Neuron (in vitro differentiated cells): ENCODE results near the gene METTL8.

- PRO-cap: no peak
These were observed 21.1 kb upstream of the TLK1 start for GRCh38 chr2:171181794-171182098.

DNA sequence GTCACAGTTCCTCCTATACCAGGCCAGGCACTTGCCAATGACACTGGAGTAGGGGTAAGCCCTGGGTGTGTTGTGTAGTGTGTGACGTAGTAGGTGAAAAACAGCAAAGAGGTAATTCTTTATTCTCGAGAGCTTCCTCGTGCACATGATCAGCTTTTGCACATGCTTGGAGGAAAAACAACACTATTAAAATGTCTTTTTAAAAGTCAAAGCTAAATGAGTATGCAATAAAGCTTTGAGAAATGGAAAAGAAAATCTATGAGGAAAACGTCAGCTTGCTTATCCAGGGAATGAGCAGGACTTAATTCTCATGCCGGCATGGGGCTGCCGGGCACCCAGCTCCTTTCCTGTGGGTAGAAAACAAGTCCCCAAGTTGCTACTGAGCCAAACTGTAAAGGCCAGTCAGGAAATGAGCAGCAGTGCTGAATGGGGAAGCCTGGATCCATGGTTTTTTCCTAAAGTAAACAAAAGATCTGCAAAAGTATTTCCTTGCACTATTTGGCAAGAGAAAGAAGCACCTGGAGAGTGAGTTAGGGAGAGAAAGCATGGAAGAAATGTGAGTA lies 117.8 kb downstream of the METTL8 start:
- PRO-cap: no peak

DNA sequence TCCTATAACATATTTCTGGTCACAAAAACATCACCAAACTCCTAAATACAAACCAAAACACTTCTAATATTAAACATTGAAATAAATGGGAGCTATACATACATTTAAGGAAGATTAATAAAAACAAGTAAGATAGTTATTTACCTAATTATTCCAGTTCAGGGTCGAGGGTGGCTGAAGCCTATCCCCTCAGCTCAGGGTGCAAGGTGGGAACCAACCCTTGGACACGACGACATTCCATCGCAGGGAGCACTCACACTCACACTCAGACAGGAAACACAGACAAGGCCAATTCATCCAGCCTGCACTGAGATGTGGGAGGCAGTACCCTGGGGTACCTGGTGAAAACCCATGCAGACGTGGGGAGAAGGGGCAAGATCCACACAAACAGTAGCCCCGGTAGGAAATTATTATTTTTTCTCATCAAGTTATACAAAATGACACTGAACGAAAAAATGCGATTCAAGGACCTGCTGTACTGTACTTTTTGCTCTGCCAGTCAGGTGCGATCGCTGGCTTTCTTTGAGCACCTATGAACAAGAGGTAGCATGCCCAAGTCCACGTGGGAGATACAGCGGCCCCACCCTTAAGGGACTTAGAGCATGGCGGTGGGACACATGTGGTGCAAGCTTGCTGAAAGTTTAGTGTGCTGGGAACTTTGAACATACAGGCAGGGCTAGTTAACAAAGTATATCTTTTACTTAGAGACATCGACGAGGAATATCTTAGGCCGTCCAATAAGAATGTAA lies 734 bp downstream of the METTL8 start:
- PRO-cap: no peak

GRCh38 chr2:171433631-171434400 lies at the start of gene METTL8:
METTL8 (minus strand) TSS chr2:171433990.
- PRO-cap: bidirectional peak, plus-strand start at chr2:171434264, minus-strand start at chr2:171434020

DNA sequence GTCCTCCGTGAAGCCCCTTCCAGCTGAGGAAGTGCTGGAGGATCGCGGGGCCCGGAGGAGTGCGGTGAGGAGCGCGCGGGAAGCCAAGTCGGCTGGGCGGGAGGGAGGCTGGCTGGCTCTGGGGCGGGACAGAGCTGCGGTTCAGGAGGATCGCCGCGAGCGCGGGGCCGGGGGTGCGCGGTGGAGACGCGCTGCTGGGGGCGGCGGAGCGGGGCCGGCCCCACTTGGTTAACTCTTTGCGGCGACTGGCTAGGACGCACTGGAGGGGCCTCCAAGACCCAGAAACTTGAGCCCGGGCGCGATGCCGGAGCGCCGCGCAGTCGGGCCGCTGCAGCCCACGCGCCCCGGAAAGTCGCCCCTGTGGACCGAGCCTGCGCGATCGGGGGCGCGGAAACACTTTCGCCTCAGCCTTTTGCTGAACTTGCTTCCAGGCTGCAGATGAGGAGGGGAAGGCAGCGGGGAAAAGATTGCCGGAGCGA lies 564 bp downstream of the CYBRD1 start:
- PRO-cap: no peak

- PRO-cap: no peak
These were observed 25.1 kb downstream of the CYBRD1 start for GRCh38 chr2:171547256-171547794.

- PRO-cap: unidirectional peak, plus-strand start at chr2:171763512
These were observed 75.7 kb downstream of the DYNC1I2 start for GRCh38 chr2:171762691-171763738.

- PRO-cap: no peak
These were observed 35.5 kb downstream of the SLC25A12 start for GRCh38 chr2:171858541-171858867.

- PRO-cap: no peak
These were observed 29.6 kb downstream of the SLC25A12 start for GRCh38 chr2:171864397-171864853.

GRCh38 chr2:172106058-172107009 lies 3.6 kb upstream of the DLX2 start:
- PRO-cap: no peak

- PRO-cap: no peak
These were observed 69.7 kb upstream of the DLX2 start for GRCh38 chr2:172172352-172172921.

GRCh38 chr2:172196546-172197386 lies 94.1 kb upstream of the DLX2 start:
- PRO-cap: no peak

- PRO-cap: no peak
These were observed 131.3 kb upstream of the DLX2 start for GRCh38 chr2:172233821-172234527.

DNA sequence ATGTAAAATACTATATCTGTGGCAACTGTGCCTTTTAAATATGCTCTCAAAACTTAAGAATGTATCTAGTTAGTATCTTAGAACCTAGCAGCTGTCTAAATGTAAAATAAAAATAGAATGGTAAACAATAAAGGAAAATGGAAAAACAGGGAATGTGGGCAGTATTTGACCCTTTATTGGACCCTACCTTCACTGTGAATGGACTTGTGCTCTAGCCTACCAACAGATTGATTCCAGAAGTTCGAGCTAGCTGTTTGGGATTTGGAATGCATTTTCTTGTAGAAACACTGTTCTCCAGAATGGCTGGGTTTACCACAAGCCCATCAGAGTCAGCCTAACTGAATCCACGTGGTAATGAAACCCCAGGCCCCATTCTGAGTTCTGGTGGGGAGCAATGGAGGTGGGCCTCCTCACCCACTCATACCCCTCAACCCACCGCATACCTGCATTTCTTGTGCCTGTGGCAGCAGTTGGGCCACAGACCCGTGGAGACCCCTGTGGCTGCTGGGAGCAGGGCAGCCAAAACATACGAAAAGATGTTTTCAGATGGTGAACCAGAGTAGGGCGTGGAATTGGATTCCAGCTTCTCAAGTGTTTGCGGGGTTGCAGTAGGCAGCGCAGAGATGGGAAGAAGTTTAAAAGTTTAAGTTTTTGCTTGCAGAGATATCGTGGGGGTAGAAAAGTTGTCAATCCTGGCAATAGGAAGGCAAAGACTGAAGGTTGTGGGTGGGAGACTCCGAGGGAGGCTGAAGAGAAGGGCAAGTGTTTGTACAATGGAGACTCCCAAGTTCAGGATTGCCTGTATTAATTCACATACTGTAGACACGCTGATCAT lies 50.9 kb downstream of the ITGA6 start:
- PRO-cap: no peak

GRCh38 chr2:173000057-173000241 lies 75.7 kb upstream of the MAP3K20 start:
- PRO-cap: no peak

- PRO-cap: no peak
These were observed 73.7 kb upstream of the MAP3K20 start for GRCh38 chr2:173001850-173002515.

- PRO-cap: no peak
These were observed 10.9 kb downstream of the MAP3K20 start for GRCh38 chr2:173086523-173086978.

DNA sequence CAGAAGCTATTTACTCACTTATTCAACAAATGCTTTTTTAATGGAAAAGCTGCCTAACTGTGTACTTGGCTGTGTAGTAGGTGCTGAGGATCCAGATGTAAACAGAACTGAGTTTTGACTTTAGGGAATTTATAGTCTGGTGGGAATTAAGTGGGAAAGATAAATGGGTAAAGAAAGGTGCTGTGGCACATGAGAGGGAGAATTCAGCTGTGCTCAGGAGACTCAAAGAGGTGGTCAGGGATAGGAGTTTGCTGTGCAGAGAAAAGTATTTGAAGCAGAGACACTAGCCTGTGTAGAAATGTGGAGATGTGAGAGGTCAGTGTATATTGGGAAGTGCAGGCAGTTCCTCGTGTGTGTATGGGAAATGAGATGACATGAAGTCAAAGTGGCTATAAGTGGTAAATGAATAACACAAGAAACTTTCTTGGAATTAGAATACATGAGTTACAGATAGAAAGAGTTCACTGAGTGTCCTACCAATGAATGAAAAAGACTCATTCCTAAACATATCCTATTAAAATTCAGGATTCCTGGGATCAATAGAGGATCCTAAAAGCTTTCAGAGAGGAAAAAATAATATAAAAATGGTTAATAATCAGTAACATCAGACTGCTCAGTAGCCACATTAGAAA lies 11.5 kb downstream of the MAP3K20 start:
- PRO-cap: no peak

- PRO-cap: no peak
These were observed 29.3 kb downstream of the MAP3K20 start for GRCh38 chr2:173104841-173105492.

DNA sequence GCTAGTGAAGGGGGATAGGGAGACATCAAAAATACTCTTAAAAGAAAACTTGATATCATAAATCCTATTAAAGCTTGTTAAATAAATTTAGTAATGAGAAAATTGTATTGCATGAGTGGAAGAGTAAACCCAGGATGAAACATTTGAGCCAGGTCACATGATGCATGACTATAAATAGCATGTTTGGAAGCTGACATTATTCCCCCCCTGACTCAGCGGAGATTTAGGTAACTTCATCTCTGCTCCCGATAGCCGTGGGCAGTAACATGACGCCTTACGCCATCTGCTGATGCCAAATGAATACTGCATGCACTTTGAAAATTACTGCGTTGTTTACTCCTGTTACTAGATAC lies 134.8 kb downstream of the MAP3K20 start:
- PRO-cap: no peak